Camera-type eye (tissue), 1 donor: ENCODE data around the genes GCC1 and FSCN3.

DNA sequence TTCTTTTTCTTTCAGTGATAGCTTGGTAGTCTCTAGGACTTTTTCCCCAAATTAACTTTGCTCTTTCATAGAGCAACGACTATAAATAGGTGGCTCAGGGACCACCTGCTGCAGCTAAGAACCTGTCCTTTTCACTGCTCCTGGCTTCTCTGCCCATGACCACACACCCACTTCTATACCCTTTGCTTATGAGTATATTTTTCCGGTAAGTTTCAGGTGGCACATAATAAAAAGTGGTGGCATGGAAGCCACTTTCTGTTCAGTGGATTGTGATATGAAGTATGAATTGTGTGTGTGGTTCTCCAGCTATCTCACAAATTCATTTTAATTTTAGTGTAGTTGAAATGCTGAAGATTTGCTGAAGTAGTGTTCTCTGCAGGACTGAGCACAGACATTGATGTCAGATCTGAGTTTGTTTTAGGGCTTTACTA lies 1.3 kb downstream of the ING3 start:
- RAMPAGE, long total RNA = no peak

DNA sequence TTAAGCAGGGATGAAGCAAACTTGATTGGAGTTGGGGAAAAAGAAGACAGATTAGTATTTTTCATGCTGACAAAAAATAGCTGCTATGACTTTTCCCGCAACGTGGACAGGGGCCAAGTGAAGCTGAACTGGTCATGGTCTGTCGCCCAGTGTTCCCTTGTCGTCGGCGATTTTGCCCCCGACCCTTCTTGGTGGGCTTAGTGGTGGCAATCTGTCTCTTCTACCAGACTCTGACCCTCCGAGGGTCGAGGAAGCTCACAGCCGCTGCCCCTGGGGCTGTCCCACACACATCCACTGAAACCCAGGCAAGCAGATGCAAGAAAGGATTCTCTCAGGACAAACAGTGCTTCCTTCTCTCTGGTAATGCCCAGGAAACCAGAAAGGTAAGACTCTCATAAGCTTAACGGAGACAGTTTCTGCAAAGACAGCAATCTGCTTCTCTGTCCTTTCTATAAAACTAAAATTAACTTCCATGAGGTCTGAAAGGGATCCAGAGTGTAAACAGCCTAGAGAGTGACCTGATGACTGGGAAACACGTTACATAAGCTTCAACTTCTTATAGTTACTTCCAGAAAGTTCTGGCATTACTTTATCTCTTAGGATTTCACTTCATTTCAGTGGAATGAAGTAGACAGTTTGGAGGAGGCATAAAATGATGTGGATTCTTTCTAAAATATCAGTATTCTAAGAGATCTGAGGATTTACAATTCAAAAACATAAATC lies 1.1 kb downstream of the CPED1 start:
- RAMPAGE, long total RNA = no peak

DNA sequence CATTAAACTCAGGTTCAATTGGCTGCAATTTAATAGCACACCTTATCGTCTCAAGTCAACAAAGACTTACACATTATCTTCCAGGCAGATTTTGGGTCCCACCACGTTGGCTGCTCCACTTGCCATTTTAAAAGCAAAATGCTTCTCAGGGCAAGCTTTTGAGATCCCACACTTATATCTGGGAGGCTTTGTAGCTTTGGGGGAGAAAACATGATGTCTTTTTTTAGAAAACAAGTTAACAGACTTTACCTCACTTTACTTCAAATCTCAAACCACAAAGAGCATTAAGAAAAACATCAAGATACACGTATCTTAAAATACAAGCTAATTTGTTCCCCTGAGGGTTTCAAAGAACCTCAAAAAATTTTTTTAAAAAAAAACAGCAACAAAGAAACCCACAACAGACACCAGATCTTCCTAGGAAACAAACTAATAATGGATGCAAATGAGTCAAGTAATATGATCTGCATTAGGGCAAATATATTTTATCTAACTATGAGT lies 24.8 kb downstream of the FAM3C start:
- RAMPAGE, long total RNA = no peak

- RAMPAGE, long total RNA = no peak
Observed at GRCh38 chr7:121438331-121439022, 42.4 kb upstream of the FAM3C start.

DNA sequence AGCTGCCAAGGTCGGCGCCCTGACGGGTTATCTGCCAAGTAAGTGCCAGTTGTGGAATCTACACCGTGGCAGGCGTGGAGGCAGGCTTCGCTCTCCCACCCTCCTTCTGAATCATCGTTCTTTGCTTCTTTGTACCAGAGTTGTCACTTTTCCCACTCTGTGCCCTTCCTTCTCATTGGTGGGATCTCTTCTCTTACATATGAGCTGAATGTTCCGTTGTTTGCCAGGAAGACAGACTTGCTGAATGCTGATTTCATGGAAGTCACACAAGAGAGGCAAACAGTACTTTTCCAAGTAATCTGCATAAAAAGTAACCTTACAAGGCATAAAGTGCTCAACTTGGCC lies 40.6 kb upstream of the PTPRZ1 start:
- RAMPAGE, long total RNA = no peak

DNA sequence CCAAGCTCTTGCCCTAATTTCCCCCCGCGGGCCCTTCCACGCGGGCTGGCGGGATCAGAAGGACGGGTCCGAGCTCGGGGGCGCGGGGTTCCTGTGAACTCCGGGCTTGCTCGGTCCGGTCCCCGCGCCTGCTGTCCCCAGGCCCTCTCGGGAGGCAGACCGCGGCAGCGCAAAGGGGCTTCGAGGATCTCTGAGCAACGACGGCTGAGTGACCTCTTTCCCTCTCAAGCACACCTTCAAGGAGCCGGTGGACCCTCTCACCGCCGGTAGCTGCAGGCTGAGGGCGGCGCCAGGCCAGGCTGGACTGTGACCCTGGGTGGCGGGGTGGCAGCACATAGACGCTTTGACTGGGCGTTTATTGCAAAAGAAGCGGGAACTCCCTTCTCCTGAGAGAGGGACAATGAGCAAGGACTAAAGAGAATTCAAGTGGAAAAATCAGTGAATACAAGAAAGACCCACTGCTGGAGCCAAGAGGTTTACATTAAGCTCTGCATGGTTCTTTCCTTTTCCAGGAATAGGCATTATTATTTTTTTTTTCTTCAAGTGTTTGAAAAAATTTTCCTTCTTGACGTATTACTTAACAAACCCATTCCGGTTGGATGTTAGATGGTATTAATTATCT lies 12.6 kb upstream of the FEZF1 start:
- RAMPAGE, long total RNA = no peak

GRCh38 chr7:122652931-122653270 lies 46.0 kb downstream of the RNF133 start:
- RAMPAGE, long total RNA = no peak

DNA sequence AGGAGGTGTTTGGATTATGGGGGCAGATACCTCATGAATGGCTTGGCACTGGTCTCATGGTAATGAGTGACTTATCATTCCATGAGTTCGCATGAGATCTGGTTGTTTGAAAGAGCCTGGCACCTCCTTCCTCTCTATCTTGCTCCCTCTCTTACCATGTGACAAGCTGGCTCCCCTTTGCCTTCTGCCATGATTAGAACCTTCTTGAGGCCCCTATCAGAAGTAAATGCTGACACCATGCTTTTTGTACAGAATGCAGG lies 17.0 kb upstream of the SLC13A1 start:
- RAMPAGE, long total RNA = no peak

- RAMPAGE, long total RNA = no peak
Observed at GRCh38 chr7:123537951-123538928, 3.8 kb upstream of the IQUB start.

- RAMPAGE, long total RNA = no peak
Observed at GRCh38 chr7:123600678-123601152, 906 bp upstream of the ASB15 start.

DNA sequence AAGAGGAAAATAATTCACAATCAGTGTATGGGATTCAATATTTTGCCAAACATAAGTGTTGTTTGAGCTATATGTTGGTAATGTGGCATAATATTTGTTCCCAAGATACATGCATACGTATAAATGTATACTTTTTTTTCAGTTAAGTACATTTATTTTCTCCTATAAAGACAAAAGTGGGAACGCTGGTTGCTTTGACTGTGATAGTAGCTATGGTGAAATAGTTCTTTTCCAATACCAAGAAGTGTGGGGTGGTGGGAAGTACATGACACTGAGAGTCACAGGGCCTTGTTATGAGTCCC lies 764 bp downstream of the LMOD2 start:
- RAMPAGE, long total RNA = no peak

DNA sequence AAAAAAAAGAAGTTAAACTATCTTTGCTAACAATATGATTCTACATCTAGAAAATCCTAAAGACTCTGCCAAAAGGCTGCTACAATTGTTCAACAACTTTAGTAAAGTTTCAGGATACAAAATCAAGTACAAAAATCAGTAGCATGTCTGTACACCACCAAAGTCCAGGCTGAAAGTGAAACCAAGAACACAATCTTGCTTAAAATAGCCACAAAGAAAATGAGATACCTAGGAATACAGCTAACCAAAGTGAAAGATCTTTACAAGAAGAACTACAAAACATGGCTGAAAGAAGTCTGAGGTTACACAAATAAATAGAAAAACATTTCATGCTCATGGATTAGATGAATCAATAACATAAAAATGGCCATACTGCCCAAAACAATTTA lies 882.4 kb downstream of the GRM8 start:
- RAMPAGE, long total RNA = no peak

- RAMPAGE, long total RNA = no peak
Observed at GRCh38 chr7:126667806-126668358, 584.9 kb downstream of the GRM8 start.

DNA sequence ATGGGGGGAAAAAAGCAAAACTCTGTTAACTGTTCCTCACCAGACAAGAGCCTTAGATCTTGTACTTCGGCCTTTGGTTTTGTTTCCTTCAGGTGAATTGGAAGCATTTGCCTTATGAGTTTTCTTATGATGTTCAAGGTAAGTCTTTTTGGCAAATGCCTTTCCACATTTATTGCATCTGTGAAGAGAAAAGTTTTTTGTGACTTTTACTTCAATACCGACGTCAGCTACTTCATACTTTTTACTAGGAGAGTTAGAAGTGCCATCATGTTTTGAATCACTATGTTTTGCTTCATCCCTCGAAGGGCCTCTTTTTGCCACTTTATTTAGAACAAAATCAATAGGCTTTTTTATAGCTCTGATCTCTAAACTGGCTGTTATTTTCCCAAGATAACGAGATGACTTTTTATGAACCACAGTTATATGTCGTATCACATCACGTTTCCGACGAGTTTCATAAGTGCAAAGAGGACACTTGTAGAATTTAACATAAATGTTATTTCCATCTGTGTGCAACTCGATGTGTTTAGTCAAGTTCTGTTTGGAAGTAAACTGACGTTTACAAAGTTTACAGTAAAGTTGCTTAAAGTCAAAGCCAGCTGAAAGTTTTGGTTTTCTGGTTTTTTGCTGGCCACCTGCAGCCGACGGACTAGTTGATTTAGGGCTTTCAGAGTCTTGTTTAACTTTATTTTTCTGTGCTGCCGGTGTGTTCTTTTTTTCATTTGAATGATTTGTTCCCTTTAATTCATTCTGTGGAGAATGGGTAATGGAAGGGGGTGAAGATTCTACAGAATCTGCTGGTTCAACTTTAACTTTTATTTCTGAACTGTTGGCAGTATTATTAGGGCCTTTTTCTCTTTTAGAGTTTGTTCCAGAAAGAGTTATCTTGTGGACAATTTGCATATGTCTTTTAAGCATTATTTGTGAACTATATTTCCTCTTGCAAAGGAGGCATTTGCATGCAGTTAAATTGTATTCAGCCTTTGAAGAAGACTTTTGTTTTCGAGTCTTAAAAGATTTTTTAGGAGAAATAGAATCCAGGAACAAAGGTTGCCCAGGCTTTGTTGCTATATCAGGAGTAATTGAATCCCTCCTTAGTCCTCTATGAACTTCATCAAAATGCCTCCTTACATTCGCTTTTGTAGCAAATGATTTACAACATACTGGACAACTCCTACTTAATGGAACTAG lies 18.8 kb downstream of the ZNF800 start:
- RAMPAGE, long total RNA = no peak

DNA sequence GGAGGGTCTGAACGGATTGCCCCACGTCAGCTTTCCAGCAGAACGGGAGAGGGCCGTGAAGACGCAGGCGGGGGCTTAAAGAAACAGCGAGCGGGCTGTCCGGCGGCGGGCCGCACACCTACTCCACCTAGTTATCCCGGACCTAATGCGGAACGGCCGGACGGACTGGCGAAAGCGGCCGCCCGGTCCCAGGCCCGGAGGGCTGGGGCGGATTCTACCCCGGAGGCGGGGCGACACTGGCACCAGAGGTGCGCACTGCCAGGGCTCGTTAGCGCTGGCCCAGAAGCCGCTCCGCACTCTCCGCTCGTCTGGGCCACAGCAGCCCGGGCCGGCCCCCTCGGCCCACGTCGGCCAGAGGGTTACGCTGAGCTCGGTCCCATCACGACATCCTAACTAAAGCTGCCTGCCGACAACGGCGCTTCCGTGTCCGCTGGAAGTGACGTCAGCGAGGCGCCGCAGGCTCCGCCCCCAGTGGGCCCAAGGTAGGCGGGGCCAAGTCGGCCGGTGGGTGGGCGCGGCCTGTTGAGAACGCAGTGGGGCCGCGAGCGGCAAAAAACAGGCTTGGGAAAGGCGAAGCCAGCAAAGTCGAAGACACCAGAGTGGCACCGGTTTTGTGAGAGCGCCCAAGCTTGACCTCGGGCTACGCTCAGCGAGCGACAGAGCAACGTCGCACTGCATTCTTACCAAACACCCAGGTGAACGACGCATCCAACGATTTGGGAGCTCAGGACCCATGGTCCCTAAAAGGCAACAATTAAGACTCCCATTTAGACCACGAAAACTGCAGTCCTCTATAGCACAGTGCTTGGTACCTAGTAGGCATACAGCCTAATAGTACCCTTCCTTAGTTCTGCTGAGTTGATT lies at the start of gene GCC1:
GCC1 (minus strand) TSS at position 414 of the 864 bp plus-strand sequence.
- RAMPAGE, long total RNA = no peak

DNA sequence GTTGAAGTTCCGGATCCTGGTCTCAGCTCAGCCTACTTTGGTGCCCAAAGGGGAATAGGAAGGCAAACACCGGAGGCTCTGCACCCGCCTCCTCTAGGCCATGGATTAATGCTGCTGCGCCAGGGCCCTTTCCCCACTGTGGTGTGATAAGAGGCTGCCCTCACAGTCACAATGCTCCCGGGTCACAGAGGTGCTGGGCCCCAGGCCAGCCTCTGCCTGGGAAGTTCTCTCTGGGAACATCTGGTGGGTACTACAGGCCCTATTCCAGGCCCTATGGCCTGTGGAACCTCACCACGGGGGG lies at the start of gene FSCN3:
FSCN3 (plus strand) TSS at position 227 of the 301 bp plus-strand sequence.
- RAMPAGE, long total RNA = no peak

- RAMPAGE, long total RNA = no peak
Observed at GRCh38 chr7:127917662-127918456, 113.4 kb downstream of the LRRC4 start.

DNA sequence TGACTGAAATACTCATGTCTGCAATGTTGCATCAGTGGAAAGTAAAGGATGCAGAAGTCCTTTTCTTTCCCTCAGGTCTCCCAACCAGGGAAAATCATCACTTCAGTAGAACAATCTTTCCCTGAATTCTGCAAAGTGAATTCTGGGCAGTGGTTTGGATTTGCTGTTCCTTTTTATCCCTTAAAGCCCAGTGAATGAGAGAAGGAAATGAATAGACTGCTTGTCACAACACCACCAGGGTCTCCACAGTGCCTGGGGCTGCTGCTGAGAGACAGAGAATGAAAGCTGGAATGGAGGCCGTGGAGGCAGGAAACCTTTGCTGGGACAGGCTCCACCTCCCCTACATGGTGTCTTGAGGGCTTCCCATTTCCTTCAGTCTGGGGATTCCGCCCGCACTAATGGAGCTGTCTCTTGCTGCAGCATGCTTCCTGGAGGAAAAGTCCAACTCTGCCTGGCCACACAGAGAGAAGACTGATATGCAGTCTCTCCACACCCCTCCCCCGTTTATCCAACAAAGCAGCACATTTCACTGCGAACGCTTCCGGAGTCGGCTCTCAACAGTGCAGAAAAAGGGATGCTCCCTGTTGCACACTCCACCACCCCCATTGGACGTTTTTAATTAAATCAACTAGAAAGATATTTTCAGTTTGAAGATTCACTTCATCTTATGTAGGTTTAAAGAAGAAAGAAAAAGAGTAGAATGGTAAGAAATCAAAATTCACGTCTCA lies 54.5 kb downstream of the LRRC4 start:
- RAMPAGE, long total RNA = no peak

- RAMPAGE, long total RNA = no peak
Observed at GRCh38 chr7:128033275-128033481, 1.9 kb upstream of the LRRC4 start.

DNA sequence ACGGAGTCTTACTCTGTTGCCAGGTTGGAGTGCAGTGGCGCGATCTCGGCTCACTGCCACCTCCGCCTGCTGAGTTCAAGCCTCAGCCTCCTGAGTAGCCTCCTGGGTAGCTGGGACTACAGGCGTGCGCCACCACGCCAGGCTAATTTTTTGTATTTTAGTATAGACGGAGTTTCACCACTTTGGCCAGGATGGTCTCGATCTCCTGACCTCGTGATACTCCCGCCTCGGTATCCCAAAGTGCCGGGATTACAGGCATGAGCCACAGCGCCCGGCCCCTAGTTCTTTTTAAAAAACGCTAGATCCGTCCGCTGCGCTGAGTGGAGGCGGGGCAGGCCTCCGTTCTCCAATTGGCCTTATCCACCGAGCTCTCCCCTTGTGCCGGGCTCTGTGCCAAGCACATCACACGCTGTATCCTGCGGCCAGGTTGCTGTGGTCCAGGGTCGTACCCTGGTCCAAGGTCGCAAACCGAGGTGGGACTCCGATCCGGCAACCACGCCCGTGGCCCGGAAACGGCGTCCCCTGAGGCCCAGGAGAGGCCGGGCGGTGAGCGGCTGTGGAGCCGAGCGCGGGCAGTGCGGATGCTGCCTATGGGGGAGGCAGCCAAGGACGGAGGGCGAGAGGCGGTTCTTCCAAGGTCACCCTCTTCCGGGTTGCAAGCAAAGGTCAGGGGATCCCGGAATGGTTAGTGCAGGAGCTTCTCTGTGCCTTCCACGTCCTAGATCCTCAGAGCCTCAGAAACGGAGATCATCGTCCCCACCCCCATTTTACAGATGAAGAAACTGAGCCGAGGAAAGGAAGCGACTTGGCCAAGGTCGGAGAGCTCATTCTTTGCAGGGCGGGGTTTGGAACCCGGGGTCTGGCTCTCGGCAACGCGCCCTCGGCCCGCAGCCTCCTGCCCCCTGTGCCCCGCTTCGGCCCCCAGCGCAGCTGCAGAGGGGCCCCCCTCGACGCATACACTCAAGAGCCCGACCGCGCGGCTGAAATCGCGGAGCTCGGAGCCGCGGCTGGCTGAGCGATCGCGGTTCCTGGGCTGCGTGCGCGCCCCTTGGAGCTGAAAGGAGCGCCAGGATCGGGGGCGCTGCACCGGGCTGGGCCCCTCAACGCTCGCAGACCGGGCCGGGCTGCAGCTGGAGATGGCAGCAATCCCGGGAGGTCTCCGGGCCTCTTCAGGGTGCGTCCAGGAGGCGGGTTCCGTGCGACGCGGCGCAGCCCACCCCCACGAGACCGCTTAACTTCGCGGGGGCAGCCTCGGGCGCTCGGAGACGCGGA lies 72.4 kb upstream of the LRRC4 start:
- RAMPAGE, long total RNA = no peak